LNCaP clone FGC (cell line): ENCODE measurements around a stretch of chr2.

DNA sequence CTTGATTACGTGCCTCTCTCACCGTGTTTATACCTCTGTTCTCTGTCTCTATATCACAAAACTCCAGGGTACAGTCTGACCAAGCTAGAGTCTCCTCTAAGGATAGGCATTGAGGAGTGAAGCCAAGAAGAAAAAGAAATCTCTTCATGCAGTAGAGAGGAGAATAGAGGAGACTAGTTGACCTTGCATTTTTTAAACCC, 267.9 kb upstream of the LRATD1 start:
- RRBS, 2 experiments, result no CpG with 5 or more reads among the region's 2 CpGs

GRCh38 chr2:14872860-14873145, 240.3 kb downstream of the LRATD1 start:
- RRBS, 2 experiments, result no CpG with 5 or more reads among the region's 12 CpGs

DNA sequence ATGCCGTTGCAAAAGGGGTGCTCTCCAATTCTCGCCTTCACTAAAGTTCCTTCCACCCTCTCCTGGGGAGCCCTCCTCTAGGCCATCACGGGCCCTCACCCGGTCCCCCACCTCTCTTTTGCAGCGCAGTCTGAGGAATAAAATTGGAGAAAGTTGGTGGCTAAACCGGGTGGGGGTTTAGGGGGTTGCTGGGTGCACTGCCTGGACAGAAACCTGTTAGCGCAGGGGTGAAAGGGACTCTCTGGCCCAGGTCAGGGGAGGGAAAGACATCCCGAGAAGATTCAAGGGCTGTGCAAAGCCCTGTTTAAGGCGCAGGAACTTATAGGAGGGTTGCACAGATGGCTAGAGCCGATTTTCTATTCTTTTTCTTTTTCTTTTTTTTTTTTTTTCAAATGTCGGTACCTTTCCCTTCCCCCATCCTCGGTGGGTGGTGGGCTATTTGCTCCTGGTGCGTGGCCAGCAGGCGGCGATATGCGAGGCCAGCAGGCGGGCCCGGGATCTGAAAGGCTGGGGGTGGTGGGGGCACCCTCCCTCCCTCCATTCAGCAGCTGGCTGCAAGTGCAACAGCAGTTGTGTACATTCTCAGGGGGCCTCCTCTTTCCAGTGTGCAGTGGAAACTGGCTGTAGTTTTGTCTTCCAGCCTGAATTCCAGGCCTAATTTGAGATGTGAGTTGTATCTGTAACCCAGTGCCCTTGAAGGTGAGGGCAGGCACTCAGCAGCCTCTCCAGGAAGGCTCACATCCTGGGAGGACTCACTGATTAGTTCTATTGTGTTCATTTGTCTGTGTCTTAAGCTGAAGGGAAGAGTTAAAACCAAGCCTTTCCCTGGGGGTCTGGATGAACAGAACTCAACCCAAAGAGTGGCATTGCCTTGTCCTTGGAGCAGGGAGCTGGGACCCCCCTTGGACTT, 2.9 kb downstream of the MYCN start:
- RRBS, 2 experiments, result no CpG with 5 or more reads among the region's 18 CpGs

GRCh38 chr2:15984220-15984725, 43.9 kb downstream of the MYCN start:
- RRBS, 2 experiments, result 40% methylated on average over 1 of the region's 24 CpGs; no CpG with 5 or more reads in 1 of the 2 experiments

GRCh38 chr2:16562847-16563046, 102.9 kb downstream of the CYRIA start:
- RRBS, 2 experiments, result no CpG with 5 or more reads among the region's 3 CpGs

DNA sequence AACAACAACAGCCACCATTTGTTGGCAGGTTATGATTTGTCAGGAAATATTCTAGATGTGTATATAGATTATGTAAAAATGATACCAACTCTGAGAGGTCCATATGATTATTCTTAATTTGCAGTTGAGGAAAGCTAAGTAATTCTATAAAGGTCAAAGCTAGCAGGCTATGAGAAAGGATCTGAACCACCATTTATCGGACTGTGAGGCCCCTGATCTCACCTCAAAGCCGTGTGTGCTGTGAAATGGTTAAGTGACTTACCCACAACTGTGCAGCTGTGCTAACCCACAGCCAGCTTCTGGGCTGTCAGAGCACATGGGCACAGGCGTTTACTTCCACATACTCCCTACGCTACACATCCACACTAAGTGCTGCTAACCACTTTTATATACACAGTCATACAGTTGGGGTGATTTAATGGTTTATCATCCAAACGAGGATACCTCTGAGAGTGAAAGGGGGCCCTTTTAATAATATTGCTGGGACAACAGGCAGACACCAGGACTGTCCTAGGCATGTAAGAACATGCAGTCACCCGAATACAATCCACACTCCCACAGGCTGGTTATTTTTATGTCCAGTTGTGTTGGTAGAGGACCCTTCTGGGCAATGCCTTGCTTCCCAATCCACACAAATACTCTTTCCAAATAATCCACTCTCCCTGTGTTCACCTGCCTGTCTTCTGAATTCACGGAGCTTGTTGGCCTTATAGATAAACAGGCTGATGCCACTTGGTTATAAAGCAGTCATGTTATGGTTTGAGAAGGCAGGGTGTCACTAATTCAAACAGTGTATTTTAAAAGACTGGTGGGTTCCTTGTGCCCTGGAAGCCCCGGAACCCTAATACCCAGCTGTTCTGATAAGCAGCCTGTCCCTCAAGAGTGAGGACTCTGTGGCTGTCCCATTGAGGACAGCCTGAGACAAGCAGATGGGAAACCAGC, 37.2 kb downstream of the CYRIA start:
- RRBS, 2 experiments, result no CpG with 5 or more reads among the region's 8 CpGs

DNA sequence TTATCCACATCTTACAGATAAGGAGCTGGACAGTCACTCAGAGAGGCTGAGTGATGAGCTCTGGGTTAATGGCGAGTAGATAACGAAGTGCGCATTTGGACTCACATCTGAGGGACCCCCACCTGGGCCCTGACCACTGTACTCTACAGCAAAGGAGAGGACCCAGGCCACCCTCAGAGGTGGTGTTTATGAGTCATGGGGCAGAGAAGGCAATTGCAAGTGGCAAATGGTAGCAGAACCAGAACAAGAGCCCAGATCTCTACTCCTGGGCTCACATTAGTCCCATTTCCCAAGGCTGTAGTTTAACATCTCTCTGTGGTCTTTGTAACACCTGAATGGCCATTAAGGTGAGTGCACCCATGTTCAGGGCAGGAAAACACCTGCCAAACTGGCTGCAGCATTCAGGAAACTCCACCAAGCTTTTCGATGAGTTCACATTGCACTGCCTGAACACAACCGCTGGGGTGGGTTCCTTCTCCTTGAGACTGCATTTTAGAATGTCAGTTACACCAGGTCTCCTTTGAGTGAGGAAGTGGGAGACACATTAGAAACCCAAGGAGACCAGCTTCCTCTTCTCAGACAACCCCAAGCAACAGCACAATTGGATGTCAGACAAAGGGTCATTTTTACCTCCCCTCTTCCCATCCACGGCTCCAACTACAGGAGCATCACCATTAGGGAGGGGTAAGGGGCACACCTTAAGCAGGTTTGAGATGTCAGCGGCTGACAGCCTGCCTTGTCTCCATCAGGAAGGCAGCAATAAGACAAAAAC, 35.3 kb downstream of the CYRIA start:
- RRBS, 2 experiments, result no CpG with 5 or more reads among the region's 7 CpGs

- RRBS, 2 experiments, result no CpG with 5 or more reads among the region's 8 CpGs
These were observed 15.8 kb downstream of the CYRIA start for GRCh38 chr2:16649783-16650340.

DNA sequence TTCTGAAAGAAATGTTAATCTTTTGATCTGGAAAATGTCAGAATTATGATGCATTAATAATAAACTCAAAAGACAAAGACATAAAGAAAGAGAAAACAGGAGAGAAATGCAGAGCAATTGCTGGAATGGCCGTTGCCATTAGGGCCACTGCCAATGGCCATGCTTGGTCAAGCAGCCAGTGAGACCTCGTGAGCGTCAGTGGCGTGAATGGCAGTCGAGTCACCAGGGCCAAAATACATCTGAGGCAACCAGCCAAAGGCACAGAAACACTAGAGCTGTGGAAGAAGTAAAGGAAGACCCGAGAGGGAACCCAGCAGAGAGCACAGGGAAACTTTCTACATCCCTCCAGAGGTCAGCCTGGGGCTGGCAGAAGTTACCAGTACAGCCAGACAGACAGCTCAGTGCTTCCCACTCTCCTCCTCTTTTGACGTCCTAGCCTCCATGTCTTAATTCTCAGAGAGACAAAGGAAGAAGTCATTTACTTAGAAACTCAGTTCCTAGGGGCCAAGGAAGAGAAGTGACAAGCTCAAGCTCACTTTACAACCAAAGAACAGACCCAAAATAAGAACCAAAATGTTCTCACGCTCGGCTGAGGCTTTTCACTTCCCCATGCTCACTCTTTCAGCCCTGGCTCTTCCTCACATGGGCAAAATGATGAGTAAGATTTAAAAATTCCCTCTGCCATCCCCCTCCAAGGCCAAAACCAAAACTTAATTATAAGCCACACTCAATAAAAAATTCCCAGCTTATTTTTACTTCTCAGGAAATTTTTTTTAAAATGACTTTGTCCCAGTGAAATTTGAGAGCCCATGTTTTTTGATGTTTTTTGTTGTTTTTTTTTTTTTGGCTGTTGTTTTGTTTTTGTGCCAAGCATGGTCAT, 8.7 kb downstream of the CYRIA start:
- RRBS, 2 experiments, result no CpG with 5 or more reads among the region's 9 CpGs

GRCh38 chr2:17537908-17538449, 2.5 kb upstream of the VSNL1 start:
- RRBS, 2 experiments, result no CpG with 5 or more reads among the region's 14 CpGs

- RRBS, 2 experiments, result 0% methylated on average over 2 of the region's 24 CpGs
These were observed 828 bp upstream of the VSNL1 start for GRCh38 chr2:17539450-17540285.

- RRBS, 2 experiments, result no CpG with 5 or more reads among the region's 2 CpGs
These were observed 15.5 kb downstream of the SMC6 start for GRCh38 chr2:17738124-17738494.

DNA sequence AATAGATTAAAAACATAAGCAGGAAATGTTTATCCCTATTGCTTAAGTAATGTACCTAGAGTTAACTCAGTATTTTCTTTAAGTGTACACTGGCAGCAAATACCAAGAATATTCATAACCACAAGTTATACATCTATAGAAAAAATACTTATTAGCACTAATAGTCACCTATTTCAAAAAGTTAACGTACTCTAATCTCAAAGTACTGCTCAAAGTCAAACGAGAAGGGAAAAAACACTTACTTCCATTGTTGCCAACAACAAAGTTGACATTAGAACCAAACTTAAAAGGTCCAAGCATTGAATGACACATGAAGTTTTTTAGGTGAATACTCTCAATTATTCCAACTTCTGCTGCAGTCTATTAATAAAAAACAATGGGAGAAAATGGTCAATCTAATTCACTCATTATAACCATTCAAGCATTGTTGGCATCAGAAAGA, 12.2 kb downstream of the SMC6 start:
- RRBS, 2 experiments, result no CpG with 5 or more reads among the region's 2 CpGs

- RRBS, 2 experiments, result no CpG with 5 or more reads among the region's 5 CpGs
These were observed 80.4 kb downstream of the RDH14 start for GRCh38 chr2:18480023-18480576.

DNA sequence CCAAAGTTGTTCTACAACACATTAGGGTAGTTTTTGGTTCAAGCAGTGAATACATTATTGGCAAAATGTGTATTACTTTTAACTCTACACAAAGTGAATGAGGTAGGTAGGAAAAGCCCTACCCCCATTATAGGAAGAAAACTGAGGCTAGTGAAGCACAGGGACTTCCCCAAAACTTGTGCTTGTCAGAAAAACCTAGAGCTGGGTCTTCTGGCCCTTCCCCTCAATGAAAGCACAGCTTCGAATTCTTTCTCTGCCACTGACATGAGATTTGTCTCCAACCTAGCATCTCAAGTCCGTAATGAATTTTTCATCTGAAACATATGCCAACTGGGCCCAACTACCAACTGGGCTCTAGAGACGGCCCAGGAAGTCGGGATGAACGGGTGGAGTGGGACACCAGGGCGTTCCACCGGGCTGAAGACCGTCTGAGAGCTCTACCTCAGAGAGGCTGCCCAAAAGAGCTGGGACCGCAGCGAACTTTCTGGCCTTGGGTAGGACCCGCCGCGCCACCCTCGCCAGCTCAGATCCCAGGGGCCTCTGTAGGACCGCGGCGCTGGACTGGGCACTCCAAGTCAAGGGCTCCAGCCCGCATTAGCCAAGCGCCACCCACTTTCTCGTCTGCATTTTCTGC, 11.1 kb downstream of the OSR1 start:
- RRBS, 2 experiments, result no CpG with 5 or more reads among the region's 20 CpGs

DNA sequence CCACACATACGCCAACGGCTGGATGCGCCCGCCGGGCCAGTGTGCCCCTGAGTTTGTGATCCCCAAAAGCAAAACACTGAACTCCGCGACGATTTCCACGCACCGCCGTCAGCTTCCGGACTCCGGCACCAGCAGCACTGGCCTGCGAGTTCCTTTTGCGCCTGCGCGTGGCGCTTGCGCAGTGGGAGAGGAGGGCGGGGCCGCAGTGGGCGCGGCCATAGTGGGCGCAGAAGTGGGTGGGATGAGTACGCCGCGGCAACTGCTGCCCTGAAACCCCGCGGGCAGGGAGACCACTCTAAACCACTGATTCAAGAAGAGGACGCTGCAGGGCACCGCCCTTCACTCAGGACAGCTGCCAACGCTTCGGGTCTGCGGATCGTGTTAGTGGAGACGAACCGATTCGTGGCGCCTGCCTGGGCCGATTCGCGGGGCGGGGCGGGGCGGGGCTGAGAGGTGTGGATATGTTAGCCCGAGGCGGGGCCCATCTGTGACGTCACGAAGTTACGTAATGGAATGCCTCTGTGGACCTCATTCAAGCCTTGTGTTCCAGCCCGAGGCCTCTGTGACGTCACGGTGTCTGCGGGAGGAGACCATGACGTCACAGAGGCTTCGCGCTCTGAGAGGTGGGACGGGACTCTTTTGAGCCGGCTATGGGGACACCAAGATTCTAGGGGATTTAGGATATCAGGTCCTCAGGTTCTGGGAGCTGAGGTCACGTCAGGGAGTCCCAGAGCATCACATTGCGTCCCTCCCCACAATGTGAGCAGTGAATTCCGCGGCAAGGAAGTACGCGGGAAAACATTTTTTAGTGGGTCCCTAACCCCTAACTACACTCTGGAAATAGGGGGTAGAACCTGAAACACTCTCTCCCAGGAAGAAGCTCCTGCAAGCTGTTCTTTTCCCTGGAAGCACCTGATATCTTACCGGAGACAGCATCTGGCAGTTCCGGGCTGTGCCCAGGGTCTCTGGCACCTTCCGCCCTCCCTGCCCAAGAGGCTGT, 10.2 kb downstream of the OSR1 start:
- RRBS, 2 experiments, result 1 to 2% methylated on average over 8 of the region's 68 CpGs

DNA sequence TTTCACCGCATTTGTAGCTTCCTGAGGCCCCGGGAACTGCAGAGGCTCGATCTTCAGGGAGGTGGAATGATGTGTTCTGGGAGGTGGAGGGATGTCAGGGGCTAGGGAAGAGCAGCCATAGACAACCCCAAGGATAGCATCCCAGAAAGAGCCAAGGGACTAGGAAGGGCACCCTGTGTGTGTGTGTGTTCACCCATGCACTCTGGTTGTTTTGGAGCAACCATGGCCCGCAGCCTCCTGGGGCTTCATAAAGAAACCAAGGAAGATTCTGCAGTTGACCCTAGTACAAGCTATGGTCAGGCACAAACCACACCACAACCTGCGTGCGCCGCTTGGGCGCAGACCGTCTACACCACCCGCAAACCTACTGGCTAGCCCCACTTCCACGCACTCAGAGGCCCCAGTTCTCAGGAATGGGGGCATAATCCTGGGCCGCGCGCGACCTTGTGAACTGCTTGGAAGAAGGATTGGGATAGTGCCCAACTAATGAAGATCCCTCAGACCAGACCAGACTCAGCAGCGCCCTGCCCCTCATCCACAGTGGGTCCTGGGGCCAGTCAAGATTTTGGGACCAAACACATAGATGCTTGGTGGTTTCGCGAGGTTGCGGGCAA, 8.7 kb downstream of the OSR1 start:
- RRBS, 2 experiments, result no CpG with 5 or more reads among the region's 19 CpGs

DNA sequence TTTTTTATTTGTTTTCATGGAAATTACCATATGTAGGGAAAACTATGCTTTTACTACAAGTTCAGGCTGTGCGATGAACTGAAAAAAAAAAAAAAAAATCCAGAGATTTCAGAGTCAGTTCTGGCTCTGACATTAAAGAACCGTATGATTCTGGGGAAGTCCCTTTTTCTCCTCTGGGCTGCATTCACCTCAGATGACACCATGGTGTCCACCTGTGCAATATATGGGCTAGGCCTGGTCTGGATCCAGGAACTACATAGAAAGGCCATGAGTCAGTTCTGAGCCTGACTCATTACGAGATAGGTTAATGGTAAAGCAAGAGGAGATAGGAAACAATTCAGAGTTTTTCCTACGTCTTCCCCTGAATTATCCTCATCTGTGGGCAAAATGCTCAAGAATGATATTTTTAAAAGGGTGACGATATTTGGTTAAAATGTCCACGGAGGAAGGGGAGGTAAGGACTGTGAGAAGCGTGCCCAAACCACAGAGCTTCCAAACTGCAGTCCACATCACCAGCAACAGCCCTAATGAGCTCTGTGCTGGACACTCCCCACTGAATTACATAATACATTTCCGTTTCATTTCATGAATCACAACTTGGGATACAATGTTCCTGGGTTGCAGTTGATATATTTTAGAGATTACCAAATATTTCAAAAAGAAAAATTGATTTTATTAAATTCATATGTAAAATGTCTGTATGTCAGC, 180.1 kb upstream of the OSR1 start:
- RRBS, 2 experiments, result no CpG with 5 or more reads among the region's 8 CpGs

DNA sequence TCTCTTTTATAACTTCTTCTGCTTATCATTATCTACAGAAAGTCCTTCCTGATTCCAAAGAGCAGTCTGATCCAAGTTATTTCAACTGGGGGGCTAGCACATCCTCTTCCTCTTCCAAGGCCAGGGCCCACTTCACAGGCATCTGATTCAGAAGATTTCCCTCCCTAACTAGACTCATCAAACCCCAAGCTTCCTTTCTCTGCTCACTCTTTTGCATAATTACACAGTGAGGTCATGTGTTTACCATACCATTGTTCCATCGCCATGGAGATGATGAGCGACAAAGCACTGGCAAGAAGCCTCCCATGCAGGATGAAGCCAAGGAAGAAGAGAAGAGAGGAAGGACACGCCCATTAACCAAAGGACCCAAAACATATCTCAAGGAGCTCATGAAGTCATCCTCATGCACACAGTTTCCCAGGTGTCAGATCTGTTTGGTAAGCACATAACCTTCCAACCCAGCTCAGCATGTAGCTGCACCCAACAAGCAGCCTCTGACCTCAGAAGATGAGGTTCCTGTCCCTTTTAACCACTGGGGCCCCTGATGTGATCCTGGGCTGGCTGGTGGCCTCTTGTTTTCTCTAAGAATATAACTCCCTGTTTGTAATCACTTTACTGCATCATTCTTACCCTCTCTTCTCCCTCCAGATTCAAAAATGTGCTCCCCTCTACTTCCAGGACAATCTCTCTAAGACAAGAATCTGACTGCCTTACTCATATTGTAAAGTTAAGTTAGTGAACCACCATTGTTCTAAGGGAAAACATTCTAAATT, 190.2 kb downstream of the TTC32 start:
- RRBS, 2 experiments, result no CpG with 5 or more reads among the region's 3 CpGs

DNA sequence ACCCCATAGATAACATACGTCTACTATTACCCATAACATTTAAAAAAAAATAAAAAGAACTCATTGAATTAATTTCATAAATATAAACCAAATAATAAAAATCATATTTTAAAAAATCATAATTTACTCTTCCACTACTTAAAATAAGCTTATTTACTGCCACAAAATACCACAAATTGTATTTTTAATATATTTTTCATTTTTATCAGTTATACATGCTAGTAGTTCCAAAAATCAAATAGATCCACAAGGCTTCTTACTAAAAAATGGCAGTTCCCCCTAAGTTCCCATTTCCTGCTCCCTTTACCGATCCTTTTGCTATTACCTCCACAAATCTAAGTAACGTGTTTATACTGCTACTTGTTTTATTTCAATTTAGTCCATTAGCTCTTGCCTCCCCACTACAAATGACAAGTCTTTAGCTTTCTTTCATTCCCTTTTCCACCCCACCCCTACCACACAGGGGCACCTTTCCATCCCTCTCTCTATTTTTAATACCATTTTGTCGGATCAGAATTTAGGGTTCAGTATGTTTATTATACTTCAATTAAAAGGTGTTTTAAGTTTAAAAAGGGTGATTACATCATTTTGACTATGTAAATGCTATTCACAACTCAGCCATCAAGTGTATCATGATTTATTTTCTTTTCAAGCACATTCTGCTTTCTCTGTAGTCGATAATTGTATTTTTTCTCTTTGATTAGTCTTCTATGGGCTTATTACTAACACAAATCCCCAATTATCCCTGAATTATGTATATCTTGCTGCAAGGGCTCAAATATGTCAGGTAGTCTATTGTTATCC, 27.0 kb downstream of the WDR35 start:
- RRBS, 2 experiments, result no CpG with 5 or more reads among the region's 5 CpGs